Epidermal melanocyte (primary cell): ENCODE results near the gene SCO2.

- RRBS = 96% methylated on average over 10 of the region's 45 CpGs
Observed at GRCh38 chr22:50455975-50457073, 18.5 kb downstream of the SBF1 start.

DNA sequence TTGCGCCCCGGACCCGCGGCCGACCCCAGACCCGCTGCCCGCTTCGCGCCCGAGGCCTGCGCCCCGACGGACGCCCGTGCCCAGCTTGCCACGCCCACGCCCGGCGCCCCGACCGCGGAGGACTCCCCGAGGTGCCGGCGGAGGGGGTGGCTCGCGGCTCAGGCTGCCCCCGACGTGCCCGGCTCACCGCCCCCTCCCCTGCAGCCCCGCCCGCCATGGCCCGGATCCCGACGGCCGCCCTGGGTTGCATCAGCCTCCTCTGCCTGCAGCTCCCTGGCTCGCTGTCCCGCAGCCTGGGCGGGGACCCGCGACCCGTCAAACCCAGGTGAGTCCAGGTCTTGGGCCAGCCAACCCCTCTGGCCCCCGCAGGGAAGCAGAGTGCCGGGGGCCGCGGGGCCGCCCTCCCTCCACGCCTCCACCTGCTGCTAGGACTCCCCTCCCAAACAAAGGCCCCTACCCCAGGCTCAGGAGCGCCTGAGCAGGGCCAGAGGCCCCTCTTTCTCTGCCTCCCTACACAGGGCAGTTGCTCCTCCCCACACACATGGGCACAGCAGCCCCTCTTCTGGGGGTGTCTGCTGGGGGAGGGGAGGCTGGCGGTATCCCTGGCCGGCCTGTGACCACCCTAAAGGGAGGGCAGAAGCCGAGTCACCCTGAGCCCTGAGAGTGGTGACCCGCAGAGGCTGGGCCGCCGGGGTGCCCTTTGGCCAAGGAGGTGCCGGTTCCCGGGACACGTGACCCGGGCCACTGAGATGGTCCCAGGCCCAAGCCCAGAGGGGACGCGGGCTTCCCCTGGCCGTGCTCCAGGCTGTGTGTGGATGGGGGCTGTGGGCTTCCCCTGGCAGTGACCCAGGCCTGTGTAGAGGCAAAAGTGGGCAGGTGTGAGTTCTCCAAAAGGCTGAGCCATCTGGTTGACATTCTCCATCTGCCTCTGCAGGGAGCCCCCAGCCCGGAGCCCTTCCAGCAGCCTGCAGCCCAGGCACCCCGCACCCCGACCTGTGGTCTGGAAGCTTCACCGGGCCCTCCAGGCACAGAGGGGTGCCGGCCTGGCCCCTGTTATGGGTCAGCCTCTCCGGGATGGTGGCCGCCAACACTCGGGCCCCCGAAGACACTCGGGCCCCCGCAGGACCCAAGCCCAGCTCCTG lies 661 bp downstream of the ADM2 start:
- RRBS = 16% methylated on average over 28 of the region's 74 CpGs

DNA sequence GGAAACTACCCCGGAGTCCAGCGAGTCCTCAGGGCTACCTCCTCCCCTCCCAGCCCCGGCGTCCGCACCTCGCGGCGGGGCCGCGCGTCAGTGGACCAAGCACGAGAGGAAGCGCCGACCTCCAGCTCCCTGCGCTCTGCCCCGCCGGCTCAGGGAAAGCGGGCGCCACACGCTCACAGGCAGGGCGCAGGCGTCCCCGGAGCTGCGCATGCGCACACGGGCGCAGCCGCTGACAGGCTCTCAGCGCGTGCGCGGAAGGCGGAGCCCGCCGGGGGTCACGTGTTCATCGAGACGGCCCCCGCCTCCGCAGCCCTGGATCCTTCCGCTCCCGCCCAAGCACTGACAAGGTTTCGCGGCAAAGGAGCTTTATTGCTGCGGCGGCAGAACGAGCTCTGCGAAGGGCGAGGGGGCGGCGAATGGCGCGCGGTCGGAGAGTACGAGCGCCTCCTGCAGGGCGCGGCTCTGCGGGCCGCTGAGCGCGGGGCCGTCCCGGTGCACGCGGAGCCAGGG lies at the start of gene SCO2:
Gene SCO2, minus strand, starts transcription at position 195 of the 510 bp plus-strand sequence.
- RRBS = 2% methylated on average over 37 of the region's 67 CpGs

DNA sequence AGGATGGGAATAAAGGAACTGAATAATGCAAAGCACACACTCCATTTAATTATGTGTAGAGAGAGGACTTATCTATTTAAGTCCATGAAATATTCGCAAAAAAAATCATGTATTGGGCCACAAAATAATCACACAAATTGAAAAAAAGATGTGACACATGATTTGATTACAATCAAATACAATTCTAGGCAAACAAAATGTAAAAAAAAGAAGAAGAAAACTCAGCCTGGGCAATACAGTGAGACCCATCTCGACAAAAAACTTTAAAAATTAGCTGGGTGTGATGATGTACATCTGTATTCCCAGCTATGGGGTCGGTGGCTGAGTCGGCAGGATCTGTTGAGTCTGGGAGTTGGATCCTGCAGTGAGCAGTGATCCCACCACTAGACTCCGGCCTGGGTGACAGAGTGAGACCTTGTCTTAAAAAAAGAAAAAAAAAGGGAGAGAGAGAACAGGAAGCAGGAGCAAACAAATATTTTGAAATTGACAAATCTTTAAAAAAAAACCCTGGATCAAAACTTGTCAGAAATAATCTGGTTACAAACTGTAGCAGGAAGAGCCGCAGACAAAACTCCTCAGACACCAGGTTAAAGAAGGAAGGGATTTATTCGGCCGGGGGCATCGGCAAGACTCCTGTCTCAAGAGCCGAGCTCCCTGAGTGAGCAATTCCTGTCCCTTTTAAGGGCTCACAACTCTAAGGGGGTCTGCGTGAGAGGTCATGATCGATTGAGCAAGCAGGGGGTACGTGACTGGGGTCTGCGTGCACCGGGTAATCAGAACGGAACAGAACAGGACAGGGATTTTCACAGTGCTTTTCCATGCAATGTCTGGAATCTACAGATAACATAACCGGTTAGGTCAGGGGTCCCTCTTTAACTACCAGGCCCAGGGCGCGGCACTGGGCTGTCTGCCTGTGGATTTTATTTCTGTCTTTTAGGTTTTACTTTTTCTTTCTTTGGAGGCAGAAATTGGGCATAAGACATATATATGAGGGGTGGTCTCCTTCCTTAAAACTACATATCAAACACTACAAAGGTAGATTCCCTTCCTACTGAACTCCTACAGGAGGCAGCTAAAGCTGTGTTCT lies 826 bp upstream of the ODF3B start:
- RRBS = 96% methylated on average over 2 of the region's 19 CpGs

DNA sequence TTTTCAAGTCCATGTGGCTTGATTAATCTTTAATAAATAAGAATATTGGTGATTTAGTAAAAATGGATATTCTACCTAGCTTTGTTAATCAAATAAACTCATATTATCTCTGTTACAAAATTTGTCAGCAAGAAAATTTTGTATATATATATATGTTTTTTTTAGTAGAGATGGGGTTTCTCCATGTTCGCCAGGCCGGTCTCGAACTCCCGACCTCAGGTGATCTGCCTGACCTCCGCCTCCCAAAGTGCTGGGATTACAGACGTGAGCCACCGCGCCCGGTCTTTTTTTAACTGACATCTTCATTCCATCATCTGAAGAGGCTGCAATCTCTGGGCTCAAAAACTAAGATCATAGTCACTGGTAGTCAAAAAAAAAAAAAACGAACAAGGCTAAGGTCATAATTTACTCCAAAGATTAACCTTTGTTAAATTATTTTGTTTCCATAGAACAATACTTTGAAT lies 5.4 kb upstream of the KLHDC7B start:
- RRBS = no CpG with 5 or more reads among the region's 10 CpGs

GRCh38 chr22:50583045-50583241 lies 294 bp upstream of the CHKB start:
- RRBS = 2% methylated on average over 19 of the region's 29 CpGs

- RRBS = no CpG with 5 or more reads among the region's 7 CpGs
Observed at GRCh38 chr22:50607660-50608065, 7.1 kb downstream of the MAPK8IP2 start.

- RRBS = no CpG with 5 or more reads among the region's 31 CpGs
Observed at GRCh38 chr22:50695420-50696642, 42.2 kb upstream of the ACR start.

- RRBS = 6% methylated on average over 6 of the region's 53 CpGs
Observed at GRCh38 chr22:50720366-50720684, 17.7 kb upstream of the ACR start.

- RRBS = no CpG with 5 or more reads among the region's 82 CpGs
Observed at GRCh38 chr22:50806744-50807425, 23.4 kb upstream of the RABL2B start.